ENCODE measurements around the gene ACTRT3.

DNA sequence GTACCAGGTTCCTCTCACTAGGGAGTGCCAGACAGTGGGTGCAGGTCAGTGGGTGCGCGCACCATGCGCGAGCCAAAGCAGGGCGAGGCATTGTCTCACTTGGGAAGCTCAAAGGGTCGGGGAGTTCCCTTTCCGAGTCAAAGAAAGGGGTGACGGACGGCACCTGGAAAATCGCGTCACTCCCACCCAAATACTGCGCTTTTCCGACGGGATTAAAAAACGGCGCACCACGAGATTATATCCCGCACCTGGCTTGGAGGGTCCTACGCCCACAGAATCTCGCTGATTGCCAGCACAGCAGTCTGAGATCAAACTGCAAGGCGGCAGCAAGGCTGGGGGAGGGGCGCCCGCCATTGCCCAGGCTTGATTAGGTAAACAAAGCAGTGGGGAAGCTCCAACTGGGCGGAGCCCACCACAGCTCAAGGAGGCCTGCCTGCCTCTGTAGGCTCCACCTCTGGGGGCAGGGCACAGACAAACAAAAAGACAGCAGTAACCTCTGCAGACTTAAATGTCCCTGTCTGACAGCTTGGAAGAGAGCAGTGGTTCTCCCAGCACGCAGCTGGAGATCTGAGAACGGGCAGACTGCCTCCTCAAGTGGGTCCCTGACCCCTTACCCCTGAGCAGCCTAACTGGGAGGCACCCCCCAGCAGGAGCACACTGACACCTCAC lies 84.5 kb downstream of the GOLIM4 start:
- PRO-cap = no peak

GRCh38 chr3:168091378-168091767 lies 4.4 kb downstream of the GOLIM4 start:
- PRO-cap = no peak

DNA sequence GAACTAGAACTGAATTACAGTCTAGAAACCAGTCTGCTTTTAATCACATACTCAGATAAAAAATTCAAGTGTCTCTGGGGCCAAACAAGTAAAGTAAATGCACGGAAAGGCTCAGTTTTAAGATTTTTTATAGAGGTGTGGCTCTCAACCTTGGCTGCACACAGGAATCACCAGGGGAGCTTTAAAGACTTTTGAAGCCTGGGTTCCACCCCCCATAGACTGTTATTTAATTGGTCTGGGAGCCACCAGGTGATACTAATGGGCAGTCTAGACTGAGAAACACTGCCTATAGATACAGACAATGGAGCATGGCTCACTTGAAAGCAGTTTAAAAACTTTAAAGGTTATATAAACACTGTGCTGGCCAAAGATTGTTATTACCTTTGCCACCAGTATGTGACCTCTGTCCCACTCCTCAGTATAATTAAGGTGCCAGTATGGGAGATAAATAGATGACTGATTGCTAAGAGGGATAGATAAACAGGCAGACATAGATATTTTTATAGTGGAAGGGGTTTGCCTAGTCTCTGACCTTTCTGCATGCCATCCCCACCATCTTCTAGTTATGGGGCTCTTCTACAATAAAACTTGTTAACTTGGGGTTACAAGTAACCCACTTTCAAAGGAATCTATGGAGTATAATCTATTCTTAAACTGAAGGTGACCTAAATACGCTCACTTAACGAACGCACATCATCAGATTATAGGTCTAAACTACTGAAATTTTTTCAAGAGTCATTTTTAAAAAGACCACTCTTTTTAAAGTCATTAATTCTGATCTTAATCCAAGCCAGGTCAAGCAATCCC lies 3.7 kb downstream of the GOLIM4 start:
- PRO-cap = no peak

- PRO-cap = no peak
These were observed 763.5 kb upstream of the GOLIM4 start for GRCh38 chr3:168859179-168859661.

GRCh38 chr3:169147000-169147606 lies 516.4 kb downstream of the MECOM start:
- PRO-cap = bidirectional peak, plus-strand start at chr3:169147415, minus-strand start at chr3:169147349; unidirectional peak, minus-strand start at chr3:169147471

- PRO-cap = no peak
These were observed 445.2 kb downstream of the MECOM start for GRCh38 chr3:169218201-169218791.

DNA sequence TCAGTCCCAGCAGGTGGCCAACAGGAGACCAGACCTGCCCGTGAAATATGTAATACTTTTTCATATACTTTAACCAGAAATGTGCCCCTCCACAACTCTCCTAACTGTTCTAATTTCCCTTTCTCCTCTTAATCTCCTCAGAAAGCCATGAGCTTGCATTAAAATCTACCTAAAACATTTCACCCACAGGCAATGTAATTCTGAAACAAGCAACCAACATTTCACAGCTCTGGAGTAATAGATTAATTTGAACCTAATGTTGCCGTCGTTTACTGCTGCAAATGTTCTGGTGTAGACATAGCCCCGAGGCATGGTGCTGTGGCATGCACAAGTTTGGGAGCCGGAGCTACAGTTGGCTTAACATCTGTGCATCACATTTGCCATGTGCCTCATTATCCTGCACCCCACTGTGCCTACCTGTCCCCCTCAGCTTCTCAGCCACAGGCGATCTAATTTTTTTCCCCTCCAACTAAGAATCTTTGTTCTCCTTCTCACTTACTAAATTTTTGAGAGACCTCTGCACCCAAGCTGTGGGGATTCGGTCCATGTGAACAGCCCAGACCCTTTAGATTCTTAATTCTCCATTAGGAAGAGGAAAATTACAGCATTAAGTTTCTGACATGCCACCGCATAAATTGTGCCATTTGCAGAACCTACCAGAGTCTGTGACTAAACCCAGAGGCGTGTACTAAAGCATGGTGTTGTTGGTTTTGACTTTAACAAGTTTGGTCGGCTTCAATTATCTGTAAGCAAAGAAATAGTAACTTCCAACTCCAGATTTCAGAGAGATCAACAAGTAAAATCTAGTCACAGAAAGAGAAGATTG lies 419.3 kb downstream of the MECOM start:
- PRO-cap = no peak

- PRO-cap = no peak
These were observed 356.2 kb downstream of the MECOM start for GRCh38 chr3:169307214-169307717.

- PRO-cap = no peak
These were observed 273.1 kb downstream of the MECOM start for GRCh38 chr3:169390299-169390896.

DNA sequence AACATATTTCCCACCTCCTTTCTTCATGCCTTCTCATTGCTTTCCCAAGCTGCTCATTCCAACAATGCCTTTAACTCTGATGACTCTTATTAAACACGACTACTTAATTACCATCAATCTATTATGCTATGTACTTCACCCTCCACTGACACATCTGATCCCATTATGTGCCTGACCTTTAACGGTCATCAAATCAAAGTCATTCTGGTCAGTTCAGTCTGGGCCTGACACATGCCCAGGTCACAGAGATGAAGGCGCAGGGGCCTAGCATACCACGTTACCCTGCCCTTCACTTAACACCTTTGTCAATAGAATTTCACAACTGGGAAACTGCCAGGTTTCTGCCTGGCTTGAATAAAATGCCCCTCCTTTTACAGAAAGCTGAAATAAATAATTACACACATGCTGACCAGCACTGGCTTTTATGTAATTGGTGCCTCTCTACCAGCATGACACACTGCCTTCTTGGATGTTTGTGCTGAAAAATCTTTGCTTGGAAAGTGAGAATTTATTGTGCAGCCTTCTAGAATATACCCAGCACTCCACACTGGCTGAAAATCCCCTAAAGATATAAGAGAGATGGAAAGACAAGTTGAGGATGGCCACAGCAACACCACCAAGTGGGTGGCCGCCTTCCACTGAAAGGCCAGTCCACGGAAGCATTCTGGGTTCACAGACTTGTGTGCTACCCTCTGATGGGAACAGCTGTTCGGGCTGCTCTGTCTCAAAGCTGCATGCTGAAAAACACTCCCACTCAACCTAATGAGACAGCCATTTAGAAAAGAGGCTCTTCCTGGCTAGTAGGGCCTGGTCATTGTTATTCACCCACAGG lies 39.4 kb downstream of the MECOM start:
- PRO-cap = no peak

- PRO-cap = bidirectional peak, plus-strand start at chr3:169662287, minus-strand start at chr3:169662290; bidirectional peak, plus-strand start at chr3:169662761, minus-strand start at chr3:169662542; bidirectional peak, plus-strand start at chr3:169663070, minus-strand start at chr3:169662888
These were observed 1.1 kb downstream of the MECOM start for GRCh38 chr3:169662244-169662982.

DNA sequence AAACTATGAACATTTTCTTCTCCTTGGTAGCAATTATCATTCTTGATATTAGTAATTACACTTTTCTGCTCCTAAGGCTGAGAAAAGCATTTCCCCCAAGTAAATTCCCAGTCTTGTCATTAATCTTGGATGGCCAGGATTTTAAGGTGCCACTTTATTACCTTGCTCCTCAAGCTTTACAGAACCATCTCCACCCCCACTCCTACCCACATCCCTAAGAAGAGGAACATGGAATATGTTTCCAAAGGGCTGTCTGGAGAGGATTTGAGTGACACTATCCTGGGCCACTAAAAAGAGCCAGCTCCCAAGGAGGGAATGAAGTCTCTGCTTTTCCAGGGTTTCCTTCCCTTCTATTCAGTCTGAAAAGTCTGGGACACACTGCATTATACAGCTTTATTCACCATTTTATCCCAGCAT lies 35.5 kb upstream of the MECOM start:
- PRO-cap = no peak

DNA sequence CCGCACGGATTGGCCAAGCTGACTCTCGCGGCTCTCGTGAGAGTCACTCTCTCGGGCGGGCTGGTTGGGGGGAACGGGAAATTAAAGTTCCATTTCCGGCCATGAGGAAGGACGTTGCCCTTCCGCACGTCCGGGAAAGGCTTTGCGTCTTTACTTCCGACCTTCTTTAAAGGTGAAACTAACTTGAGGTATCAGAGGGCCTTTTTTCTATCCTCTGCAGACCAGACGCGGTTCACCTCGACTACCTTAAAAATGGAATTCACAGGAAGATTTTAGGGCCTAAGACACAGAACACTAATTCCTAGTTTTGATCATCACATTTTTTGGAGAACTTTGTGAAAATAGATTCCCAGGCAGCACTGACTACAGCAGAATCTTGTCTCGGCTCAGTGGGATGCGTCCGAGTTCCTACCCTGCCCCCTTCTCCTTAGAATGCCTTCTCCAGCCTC lies 4.2 kb downstream of the ACTRT3 start:
- PRO-cap = bidirectional peak, plus-strand start at position 93 of the sequence, minus-strand start outside the sequence

DNA sequence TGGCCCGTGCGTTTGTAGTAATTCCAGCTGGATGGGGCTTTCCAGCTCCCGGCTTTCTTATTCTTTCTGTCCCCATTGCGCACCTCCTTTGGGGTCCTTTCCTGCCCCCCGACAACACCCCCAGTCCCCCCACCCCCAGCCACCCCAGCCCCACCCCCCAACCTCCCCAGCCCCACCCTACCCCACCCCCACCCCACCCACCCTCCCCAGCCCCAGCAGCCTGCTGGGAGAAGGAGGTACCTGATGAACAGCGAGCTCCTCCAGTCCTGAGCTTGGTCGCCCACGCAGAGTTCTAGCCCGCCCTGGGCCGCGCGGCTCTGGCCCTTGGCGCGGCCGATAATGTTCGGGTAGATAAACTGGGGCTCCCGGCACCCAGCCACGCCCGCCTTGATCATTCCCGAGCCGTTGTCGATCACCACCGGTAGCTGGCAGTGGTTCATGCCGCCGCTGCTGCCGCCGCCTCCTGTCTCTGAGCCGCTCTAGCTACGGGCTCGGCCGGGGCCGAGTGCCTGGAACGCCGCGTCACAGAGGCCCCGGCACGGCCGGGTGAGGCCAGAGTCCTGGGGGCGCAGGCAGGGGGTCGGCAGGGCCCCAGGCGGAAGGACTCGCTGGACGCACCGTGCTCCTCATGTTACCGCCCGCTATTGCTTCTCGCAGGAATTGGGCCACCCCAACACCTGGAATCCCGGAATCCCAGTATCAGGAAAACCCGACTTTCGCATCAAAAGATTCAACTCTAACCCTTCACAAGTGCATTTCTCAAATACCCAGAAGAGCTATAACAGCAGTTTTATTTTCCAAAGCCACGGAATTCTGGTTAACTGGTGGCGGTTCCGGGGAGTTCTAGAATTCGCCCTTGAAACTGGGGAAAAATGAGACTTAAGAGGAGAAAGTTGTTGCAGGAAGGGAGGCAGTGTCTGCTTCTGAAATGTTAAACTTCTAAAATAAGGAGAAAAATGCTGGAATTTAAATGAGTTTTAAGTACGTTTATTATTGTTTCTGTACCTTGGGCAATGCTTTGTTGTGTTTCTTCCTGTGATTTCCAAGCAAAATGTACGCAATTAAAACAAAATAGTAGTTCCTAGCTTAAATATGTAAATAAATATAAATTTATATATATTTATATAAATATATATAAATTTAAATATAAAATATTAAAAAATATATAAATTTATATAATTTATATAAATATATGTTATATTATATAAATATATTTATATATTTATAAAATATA lies at the start of gene ACTRT3:
Gene ACTRT3 (minus strand): TSS at position 481 of the 1,234 bp plus-strand sequence.
- PRO-cap = unidirectional peak, plus-strand start at position 209 of the sequence; unidirectional peak, plus-strand start at position 263 of the sequence; bidirectional peak, plus-strand start at position 575 of the sequence, minus-strand start at position 481 of the sequence; bidirectional peak, plus-strand start at position 644 of the sequence, minus-strand start at position 646 of the sequence

GRCh38 chr3:169821980-169822979 lies 9.6 kb upstream of the LRRC34 start:
- PRO-cap = no peak

DNA sequence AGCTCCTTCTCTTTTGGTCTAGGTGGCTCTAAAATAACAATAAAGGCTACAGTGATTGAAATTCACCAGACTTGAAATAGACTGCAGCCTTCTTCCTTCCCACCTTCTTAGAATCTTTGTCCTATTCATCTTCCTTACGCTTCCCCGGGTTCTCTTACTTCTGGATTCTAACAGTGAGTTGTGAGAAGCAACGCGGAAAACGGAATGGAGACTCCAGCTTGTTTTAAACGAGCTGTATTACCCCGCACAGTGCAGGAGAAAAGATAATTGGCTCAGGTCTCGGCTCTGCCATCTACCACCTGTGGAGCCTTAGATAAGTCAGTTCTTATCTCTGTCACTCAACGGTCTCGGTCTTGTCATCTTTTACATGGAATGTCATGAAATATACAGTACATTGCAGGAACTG lies 616 bp upstream of the SEC62 start:
- PRO-cap = no peak

DNA sequence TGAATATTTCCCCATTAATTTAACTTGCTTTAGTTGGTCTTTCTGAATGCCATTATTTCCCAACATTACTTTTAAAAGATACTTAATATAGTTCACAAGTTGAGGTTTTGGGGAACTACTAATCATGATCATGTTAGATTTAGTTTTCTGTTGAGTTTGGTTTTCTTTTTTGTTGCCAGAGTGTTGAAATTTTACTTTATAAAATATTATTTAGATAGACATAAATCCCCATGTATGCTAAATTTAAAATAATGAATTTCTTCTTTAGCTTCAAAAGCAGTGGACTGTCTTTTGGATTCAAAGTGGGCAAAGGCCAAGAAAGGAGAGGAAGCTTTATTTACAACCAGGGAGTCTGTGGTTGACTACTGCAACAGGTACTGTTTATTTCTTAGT lies 10.1 kb downstream of the SEC62 start:
- PRO-cap = no peak

DNA sequence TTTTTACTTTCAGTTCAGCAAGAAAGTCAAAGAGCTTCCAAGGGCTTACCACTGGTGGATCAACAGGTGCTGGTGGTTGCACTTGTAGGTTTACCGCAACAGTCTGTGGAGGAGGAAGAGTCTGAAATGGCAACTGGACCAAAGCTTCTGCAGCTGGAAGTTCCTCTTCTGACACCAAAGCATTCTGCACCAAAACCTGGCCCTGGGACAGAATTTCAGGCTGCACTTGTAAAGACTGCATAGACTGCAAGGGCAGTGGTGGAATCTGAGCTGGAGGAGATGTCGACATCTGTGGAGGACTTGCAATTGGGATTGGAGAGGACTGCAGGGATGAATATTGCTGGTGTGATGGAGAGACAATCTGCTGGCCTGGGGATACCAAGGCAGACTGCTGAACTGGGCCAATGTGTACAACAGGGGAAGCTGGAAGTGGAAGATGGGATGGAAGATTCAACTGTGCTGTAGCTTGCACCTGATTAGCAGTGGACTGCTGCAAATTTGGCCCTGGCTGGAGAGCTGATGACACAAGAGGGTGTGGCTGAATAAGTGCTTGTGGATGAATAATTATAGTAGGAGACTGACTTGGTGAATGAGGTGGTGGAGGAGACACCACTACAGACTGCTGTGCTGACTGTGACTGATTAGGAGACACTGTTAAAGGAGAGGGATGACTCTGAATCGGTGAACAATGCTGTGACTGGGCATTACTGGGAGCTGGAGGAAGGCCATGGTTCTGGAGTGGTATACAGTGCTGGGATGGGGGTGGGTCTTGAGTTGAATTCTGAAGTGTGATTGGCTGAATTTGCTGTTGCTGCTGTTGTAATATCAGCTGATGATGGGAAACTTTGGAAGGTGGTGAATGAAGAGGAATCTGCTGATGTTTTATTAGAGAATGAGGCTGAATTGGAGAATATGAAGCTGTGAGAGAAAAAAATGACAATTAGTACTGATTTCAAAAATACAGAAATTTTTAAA lies 52.6 kb downstream of the PHC3 start:
- PRO-cap = no peak

GRCh38 chr3:170277935-170278264 lies 55.7 kb downstream of the PRKCI start:
- PRO-cap = no peak

DNA sequence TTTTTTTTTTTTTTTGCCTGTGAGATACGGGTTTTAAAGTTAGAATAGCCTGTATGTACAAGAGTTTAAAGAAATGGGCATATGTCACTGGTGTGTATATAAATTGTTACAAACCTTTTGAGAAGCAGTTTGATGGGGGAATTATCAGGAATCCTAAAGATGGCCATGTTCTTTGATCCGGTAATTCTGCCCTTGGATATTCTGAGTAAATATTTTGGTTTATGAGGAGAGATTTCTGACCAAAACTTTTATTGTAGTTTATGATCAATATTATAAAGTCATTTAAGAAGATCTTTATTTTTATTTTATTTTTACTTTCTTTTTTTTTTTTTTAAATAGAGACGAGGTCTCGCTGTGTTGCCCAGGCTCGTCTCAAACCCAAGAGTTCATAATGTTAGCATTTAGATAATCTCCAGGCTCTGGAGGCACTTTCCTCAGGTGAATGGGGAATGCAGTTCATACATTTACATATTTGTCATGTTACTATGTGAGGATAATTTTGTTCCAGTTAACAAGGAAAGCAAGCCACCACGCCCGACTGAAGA lies 64.3 kb downstream of the PRKCI start:
- PRO-cap = no peak

Measured in right common carotid artery plus branches (tissue), 1 donor.